Hair follicle dermal papilla cell (primary cell): ENCODE data around the gene RGS8.

DNA sequence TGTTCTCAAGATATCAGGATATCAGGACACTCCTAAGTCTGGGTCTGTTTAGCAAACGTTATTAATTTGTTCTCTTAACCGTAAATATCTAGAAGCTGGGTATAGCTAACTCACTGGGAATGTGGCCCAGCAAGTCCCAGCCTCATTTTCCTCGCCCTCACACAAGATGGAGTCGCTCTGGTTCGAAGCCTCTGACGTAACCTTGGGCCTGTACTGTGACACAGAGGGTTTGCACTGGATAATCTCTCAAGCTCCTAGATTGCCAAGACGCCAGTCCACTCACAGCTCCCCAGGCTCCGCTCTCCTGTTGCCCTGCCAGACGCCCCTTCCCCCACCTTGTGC lies 1.2 kb upstream of the KIAA1614 start:
- CAGE, long polyA plus RNA, result no peak

- CAGE, long polyA plus RNA, result no peak
Observed at GRCh38 chr1:180922949-180923912, 10.5 kb downstream of the KIAA1614 start.

GRCh38 chr1:181091205-181091926 lies 2.9 kb downstream of the IER5 start:
- CAGE, long polyA plus RNA, result no peak

- CAGE, long polyA plus RNA, result no peak
Observed at GRCh38 chr1:181101387-181101910, 12.9 kb downstream of the IER5 start.

DNA sequence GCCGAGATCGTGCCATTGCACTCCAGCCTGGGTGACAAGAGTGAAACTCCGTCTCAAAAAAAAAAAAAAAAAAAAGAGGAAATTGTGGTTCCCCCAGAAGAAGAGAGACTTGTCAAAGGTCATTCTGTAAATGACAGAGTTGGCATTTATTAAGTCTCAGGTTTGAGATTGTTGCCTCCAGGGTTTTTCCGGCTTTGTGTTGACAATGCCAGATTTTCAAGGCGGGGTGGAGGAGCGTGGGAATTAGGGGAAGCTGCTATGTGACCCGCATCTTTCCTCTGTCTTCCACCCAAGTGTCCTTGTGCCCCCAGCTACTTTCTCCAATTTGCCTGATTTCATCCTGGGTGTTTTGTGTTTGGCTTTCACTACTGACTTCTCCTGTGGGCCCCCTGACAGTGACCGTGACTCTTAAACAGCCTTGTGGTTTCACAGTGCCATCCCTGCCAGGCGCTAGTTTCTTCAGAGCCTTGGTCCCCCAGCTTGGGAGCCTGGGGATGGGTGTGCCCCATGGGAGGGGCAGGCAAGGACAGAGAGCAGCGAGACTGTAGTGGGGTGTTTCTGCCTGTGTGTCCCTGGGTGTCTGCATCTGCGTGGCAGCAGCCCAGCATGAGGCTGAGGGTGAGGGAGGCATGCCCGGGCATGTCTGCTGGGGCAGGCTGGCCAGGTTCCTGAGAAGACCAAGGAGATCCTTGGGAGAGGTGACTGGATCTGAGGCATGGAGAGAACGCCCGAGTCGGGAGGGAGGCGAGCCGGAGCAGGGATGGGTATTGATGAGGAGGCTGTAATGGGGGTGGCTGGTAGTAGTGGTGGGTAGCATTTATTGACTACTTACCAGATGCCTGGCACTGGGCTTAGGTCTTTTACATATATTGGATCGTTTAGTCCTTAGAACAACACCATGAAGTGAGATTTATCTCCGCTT lies 46.3 kb downstream of the IER5 start:
- CAGE, long polyA plus RNA, result no peak

DNA sequence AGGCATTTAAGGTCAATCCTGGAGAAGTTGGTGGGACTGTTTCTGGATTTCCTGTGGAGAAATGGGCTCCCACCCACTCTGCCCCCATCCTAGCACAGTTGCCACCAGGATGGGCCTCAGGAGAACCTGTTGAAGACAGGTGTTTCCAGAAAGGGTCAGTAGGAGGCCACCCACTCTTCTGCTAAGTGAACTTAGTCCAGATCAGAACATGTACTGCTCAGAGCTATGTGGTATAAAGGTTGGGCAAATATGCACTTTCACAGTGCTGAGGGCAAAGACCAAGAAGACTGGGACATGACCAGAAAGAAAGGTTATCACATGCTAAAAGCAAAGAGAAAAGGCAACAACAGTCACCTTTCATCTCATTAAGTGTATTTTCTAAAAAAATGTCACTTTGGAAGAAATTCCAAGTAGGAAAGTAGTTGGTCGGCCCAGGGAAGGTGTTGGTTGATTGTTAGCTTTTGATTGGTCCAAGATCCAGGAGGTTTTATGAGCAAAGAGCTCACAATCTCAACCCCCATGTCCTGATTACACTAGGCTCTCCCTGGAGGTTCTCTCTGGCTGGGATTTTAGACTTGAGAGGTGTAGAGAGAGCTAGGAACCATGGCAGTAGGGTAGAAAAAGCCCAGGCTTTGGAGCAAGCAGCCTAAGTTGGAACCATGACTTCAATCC lies 102.8 kb downstream of the GLUL start:
- CAGE, long polyA plus RNA, result no peak

GRCh38 chr1:182300845-182301261 lies 90.7 kb downstream of the GLUL start:
- CAGE, long polyA plus RNA, result no peak

GRCh38 chr1:182304540-182305180 lies 86.9 kb downstream of the GLUL start:
- CAGE, long polyA plus RNA, result no peak

DNA sequence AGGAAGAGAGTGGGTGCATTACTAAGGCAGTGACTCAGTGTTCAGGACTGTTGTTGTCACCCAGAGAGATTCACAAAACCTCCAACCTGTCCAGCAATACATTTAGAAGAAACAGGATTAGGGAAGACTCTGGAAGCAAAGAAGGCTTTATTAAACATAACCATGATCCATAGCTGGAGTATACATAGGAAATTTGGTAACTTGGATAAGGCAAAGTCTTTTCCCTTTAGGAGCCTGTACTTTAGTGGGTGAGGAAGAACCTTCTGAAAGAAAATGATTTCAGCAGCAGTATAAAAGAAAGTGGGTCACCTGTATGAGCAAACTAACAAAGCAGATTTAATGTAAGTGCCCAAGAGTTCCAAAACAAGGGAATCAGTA lies 2.3 kb downstream of the TEDDM1 start:
- CAGE, long polyA plus RNA, result no peak

DNA sequence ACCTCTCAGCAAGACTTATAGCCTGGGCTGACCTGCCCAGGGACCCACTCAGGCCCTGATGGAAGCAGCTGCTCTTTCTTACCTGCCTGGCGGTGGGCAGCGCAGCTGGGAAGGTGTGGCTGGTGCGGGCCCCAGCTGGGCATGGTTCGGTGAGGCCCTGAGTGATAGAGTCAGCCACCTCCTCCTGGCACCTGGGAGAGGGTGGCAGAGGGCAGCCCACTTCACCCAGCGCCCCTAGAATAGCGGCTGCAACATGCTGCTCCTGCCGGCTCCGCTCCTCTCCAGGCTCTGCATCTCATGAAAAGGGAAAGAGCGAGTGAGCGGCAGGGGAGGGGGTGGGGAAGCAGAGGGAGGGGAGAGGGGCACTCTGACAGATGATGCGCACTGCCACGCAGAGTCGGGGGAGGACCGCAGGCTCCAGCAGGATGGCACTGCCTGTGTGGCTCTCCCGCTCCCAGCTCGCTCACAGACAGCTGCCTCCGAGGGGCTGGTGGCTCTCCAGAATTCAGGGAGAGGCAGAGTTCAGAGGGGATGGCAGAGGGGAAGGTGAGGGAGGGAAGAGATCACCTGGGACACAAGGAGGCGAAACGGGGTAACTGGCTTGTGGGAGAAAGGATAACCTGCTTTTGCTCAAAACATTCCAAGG lies at the start of gene RGS8:
TSS of gene RGS8 (minus strand) at position 318 of the 646 bp plus-strand sequence.
- CAGE, long polyA plus RNA, result no peak

DNA sequence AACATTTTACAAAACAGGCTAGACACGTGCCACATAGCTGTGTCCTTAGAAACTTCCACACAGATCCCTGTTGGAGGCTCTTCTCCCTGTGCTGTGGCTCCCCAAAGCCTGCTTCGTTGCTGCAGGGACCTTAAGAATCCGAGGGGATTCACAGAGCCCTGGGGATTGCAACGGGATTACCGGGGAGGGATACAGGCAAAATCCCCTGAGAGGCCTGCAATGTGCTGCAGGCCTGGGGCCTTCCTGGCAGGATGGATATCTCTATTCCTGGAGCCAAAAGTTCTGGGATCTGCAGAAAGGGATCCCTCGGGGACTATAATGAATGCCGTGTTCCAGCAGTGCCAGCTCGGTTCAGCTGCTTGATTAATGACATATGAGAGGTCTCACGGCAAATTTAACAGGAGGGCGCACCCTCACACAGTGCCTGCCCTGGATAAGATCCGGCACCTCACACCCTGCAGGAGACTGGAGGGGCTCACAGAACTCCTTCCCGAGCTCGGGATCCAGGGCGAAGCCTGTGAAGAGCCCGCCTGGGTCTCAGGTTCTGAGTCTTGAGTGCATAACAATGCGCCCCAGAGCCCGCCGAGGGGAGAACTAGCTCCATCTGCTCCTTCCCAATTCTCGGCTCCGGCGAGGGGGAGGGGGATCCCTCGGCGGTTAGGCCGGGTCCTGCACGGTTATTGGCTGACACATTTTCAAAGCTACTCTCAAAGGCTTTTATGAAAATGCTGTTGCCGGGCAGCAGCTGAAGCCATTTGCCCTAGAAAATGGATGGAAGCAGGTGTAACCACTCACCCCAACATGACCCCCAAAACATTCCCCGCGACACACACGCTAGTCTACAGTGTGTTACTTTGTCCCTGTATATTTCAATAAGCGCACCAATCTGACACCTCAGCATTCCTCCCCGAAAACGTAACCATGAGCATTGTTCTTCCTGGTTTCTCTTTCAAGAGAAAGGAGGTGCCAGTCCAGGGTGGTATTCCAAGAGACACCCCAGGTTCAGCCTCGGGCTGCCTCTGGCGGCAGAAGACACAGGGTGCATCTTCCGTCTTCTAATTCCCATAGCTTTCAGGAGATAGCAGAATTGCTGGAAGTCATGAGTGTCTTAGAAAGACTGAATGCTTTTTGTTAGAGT lies 15.5 kb upstream of the RGS8 start:
- CAGE, long polyA plus RNA, result no peak

- CAGE, long polyA plus RNA, result no peak
Observed at GRCh38 chr1:182739533-182739999, 50.0 kb upstream of the NPL start.

GRCh38 chr1:182848125-182849182 lies 9.3 kb downstream of the DHX9 start:
- CAGE, long polyA plus RNA, result no peak

DNA sequence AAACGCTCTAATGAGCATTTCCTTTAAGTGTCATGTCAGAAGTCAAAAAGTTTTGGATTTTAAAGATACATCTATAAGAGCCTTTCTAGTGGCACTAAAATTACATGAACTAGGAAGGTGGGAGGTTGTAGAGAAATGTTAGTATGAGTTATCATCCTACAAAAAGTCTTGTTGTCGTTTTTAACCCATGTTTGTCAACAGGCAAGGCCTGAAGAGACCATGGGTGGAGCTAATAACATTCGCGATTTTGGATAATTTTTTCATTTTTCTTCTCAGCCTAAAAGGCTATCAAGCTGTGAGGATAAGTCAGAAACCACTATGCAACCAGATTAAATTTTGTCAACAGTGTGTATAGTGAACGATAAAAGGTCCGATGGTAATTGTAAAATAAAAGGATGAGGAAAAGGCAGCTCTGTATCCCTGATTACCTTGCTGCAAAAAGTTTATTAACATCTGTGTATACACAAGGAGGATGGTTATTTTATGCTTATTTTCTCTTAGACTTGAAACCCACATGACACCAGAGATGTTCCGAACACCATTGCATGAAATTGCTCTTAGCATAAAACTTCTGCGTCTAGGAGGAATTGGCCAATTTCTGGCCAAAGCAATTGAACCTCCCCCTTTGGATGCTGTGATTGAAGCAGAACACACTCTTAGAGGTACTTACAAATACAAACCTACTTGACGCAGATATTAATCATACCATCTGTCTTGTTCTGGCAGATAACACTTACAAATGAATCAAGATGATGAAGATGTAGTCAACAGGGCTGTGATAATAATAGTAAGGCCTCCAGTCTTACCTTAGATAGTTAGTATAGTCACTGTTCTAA lies 39.8 kb downstream of the DHX9 start:
- CAGE, long polyA plus RNA, result no peak

- CAGE, long polyA plus RNA, result no peak
Observed at GRCh38 chr1:182952499-182953050, 391 bp downstream of the SHCBP1L start.

- CAGE, long polyA plus RNA, result no peak
Observed at GRCh38 chr1:183021985-183022903, 976 bp upstream of the LAMC1 start.

- CAGE, long polyA plus RNA, result no peak
Observed at GRCh38 chr1:183043680-183044436, 20.6 kb downstream of the LAMC1 start.

GRCh38 chr1:183048557-183049079 lies 25.4 kb downstream of the LAMC1 start:
- CAGE, long polyA plus RNA, result no peak

GRCh38 chr1:183096876-183097392 lies 73.7 kb downstream of the LAMC1 start:
- CAGE, long polyA plus RNA, result no peak

DNA sequence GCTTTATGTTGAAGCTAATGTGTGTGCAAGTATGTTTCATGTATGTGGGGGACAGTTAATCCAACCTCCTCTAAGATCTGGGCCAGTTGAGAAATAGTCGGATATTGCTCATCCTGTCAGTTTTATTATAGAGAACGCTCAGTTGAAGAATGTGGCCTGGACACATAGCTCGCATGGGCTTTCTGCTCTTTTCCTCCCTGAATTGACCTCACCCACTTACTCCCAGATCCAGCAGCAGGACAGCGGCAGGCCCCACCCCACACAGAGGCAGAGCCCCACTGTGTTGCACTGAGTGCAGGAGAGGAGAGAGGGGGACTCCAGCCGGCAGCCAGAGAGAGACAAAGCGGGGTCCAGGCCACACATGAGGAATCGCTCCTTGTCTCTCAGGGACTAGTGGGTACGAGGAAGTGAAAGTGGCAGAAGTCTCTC lies 78.6 kb downstream of the LAMC1 start:
- CAGE, long polyA plus RNA, result no peak